Measurements from ENCODE around the genes ARHGAP28 and PTPRM.

DNA sequence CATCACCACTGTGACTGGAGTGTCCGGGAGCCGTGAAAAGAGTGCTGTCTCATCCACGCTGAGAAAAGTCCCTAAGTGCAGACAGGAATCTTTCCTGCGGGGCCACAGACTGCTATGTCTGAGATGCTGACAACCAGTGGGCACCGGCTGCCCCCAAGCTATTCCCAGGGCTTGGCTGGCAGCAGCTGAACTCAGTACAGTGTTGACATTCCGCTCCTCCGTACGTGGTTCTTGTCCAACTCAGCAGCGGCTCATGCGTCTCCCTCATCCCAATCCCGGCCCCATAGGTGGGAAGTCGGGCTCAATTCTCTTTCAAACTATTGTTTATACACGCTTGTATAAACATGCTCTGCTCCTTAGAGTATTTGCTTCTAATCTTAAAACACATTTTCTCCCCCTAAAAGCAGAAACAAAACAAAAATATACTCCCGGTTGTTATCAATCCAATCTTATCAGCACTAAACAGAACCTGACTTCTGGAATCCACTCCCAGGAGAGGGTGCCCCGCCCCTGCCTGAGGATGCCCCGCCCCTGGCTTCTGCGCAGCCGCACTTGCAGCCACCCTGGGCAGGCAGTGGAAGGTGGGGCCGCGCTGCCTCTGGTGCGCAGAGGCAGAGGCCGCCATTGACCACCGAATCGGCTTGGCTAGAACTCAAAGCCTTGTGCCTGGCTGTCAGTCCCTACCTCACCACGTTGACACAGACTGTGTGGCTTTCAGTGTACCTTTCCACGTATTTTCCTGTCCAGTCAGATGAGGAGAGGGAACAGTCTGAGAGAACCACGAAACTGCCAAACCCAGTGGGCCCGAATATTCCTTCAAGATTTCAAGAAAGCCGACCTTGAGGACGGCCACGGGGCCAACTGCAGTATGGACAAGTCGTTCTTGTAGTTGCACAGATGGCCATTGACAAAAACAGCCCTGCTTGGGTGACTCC lies 46.5 kb upstream of the ARHGAP28 start:
- PRO-cap, result bidirectional peak, plus-strand start at position 570 of the sequence, minus-strand start at position 516 of the sequence

DNA sequence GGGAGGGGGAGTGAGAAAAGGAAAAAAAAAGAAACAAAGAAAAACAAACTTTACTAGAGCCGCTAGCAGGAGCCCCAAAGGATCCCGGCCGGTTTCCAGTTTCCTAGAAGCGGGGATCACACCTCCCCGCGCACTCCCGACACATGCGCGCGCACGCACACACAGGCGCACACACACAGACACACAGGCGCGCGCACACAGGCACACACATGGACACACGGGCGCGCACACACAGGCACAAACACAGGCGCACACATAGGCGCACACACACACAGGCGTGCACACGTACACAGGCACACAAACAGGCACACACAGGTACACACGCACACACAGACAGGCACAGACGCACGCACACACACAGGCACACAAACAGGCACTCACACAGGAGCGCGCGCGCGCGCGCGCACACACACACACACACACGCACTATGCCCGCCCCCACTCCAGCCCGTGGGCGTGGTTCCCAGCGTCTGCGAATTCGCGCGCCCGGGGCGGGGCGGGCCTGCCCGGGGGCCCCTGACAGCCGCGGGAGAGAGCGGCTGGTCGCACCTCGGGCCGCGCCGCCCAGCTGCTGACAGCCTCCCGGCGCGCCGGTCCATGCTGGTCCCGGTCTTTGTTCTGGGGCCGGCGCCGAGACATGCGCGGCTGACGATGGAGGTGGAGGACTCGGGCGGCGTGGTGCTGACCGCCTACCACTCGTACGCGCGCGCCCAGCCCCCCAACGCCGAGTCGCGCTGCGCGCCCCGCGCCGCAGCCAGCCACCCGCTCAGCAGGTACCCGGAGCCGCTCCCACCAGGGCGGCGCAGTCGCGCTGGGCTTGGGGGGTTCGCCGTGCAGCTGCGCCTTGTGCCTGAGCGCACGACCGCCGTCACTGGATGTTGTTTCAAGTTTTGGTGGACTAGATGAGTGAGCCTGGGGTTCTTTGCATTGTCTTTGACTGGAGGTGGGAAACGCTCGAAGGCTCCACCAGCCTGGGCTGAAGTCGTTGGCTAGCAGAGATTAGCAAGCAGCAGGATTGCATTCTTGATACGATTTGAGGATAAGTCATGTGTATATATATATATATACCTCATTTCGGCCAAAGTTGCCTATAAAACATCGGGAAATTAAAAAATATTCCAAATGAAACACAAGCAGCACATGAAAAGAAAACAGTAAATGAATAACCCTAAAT lies at the start of gene ARHGAP28:
ARHGAP28 (plus strand) TSS at position 546 of the 1,174 bp plus-strand sequence.
- PRO-cap, result unidirectional peak, plus-strand start at position 519 of the sequence; unidirectional peak, plus-strand start at position 638 of the sequence

- PRO-cap, result no peak
Observed at GRCh38 chr18:6741026-6741845, 11.7 kb downstream of the ARHGAP28 start.

GRCh38 chr18:6763450-6763870 lies 33.9 kb downstream of the ARHGAP28 start:
- PRO-cap, result no peak

DNA sequence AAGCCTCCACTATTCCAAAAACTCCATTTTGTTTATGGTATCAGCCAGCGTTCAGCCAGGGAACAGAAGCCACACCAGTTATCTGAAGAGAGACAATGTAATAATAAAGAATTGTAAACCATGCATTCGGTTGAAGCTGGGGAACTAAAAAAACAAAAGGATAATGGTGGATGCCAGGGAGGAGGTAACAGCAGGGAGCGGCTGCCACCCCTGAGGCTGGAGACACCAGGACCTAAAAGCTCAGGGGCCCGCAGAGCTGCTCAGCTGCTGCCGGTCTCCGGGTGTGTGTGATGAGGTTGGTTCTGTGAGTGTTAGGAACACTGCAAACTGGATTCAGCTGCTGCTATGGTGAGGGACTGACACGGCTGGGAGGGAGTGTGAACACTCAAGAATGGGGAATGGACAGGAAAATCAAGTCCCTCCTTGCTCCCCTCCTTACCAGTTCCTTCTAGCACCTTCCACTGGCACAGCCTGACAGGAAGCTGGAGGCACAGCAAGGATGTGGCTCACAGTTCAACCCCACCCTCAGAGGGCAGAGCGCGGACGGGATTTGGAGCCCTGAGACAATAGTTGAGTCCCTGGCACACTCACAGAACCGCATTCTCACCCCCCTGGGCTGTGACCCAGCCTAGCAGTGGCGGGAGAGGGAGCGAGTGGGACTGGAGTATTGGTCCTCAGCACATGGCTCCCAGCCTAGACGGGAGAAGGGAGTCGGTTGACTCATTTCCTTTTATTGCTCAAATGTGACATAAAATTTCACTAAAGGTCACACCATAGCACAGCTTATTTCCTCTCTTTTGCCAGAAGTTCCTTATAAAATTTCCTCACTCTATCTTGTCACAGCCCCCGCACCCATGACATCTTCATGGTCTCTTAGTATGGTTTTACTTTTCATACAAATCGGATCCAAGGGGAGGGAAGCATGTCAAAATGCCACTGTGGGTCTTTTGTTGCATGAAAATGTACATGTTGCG lies 42.5 kb downstream of the LRRC30 start:
- PRO-cap, result no peak

GRCh38 chr18:7566940-7567645 lies at the start of gene PTPRM:
PTPRM (plus strand) TSS chr18:7567316.
- PRO-cap, result bidirectional peak, plus-strand start at chr18:7567316, minus-strand start at chr18:7567141

- PRO-cap, result no peak
Observed at GRCh38 chr18:7656020-7656824, 89.1 kb downstream of the PTPRM start.

DNA sequence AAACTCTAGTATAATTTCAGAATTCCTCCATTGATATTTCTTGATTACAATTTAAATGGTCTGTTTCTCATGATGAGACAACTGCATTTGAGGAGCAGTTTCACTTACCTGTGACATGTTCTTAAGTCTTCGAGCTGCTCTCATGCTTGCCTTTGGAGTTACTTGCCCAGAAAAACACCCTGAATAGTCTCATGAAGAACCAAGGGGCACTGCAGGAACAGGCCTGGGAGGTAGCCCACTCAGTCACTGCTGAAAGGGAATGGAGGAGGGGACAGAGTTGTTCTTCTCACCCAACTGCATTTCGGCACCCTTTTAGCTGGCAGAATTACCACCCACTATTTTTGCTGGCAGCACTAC lies 181.8 kb downstream of the PTPRM start:
- PRO-cap, result no peak

DNA sequence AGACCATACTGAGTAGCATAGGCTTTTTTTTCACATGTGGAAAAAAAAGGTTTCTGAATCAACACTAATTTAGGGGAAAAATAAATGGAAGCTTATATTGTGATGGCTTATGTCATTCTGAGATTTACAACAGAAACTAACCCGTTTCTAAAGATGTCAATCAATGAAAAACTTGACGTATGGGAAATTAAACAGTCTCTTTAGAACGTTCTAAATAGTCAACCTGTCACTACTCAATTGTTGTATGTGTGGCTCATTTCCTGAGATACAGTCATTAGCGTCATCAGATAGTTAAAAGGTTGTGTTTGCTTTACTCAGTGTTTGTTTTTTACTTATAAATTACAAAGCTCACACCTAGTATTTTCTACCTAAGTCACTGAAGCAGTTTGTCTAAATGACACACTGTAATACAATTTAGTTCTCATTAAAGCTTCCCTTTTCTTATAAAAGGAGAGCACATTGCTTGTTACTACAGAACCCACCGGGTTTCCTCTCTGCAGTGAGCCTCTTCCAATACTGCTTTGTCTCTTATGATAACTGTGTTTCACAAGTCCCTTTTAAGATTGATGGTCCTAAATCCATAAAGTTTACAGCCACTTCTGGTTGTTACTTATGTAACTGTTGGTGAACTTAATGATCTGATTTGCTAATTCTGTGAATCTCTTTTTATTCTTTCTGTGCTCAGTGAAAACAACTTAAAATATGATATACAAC lies 311.8 kb downstream of the PTPRM start:
- PRO-cap, result no peak

DNA sequence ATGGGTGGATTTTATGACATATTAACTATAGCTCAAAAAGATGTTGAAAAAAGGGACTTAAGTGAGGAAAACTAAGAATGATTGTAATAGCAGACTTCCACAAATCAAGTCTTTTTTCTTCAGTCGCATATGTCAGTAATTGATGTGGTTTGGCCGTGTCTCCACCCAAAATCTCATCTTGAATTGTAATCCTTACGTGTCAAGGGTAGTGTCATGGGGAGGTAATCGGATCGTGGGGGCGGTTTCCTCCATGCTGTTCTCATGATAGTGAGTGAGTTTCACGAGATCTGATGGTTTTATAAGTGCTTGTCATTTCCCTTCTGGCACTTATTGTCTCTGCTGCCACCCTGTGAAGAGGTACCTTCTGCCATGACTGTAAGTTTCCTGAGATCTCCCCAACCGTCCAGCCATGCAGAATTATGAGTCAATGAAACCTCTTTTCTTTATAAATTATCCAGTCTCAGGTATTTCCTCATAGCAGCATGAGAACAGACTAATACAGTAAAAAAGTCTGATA lies 478.7 kb downstream of the PTPRM start:
- PRO-cap, result no peak

- PRO-cap, result no peak
Observed at GRCh38 chr18:8062747-8063224, 495.7 kb downstream of the PTPRM start.

DNA sequence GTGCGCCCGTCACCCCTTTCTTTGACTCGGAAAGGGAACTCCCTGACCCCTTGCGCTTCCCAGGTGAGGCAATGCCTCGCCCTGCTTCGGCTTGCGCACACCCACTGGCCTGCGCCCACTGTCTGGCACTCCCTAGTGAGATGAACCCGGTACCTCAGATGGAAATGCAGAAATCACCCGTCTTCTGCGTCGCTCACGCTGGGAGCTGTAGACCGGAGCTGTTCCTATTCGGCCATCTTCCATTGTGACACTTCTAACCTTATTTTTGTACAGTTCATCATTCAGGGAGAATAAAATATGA lies 496.1 kb downstream of the PTPRM start:
- PRO-cap, result no peak

- PRO-cap, result no peak
Observed at GRCh38 chr18:8176450-8177094, 432.7 kb upstream of the RAB12 start.

GRCh38 chr18:8378972-8379549 lies 230.2 kb upstream of the RAB12 start:
- PRO-cap, result no peak

GRCh38 chr18:8607764-8608193 lies 1.5 kb upstream of the RAB12 start:
- PRO-cap, result no peak

DNA sequence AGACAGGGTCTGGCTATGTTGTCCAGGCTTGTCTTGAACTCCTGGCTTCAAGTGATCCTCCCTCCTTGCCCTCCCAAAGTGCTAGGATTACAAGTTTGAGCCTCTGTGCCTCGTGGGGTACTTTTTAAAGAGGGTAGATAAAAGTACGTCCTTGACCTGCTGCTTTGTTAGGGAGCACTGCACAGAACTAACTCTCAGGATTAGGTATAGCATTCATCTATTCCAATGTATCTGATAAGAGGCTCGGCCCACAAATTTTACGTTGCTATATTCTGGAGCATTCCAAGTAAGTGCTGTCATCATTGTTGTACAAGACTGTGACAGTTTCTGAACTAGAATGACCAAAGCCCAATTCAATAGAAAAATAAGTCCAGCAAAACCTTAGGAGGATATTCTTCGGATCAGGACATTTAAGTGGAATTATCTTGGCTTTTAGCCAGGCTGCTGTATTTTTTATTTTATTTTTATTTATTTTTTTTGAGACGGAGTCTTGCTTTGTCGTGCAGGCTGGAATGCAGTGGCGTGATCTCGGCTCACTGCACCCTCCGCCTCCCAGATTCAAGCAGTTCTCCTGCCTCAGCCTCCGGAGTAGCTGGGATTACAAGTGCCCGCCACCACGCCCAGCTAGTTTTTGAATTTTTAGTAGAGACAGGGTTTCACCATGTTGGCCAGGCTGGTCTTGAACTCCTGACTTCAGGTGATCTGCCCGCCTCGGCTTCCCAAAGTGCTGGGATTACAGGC lies 4.2 kb downstream of the MTCL1 start:
- PRO-cap, result no peak

DNA sequence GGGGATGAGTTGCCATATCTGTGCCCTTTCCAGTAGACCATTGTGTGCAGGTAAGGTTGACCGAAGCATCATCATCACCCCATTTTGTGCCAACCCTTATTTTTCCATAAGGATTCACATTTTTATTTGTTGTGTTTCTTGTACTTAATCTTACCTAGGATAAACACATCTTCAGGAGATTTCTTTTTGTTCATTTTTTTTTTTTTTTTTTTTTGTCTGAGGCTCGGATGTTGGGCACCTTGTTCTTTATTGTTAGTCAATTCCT lies 11.0 kb downstream of the MTCL1 start:
- PRO-cap, result no peak

DNA sequence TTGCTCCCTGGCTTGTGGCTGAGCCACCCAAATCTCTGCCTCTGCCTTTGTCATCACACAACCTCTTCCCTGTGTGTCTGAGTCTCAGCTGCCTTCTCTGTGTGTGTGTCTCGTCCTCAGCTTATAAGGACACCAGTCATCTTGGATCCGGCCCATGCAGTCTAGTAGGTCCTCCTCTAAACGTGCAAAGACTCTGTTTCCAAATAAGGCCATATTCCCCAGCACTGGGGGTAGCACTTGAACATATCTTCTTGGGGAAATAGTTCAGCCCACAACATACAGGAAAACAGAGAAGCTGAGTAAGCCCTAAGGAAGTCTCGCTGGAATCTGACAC lies 42.1 kb downstream of the MTCL1 start:
- PRO-cap, result no peak

DNA sequence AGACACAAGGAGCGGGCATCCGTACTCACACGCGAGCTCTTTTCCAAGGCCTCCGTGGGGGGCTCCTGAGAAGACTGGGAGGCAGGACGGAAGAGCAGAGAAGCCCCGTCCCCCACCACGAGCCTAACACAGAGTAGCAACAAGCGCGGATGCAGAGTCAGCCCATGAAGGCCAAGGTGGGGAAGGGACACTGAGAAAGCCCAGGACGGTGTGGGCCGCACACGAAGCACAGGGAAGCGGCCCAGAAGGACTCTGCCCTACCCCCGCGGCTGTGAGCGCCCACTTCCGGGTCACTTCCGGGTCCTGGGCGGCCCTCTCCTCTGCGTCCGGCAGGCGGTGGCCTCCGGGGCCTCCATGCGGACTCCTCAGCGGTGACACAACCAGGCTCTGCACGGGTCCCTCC lies 151.5 kb downstream of the MTCL1 start:
- PRO-cap, result no peak

GRCh38 chr18:8943843-8944272 lies 158.6 kb upstream of the NDUFV2 start:
- PRO-cap, result no peak